ENCODE measurements around a stretch of chr20.

DNA sequence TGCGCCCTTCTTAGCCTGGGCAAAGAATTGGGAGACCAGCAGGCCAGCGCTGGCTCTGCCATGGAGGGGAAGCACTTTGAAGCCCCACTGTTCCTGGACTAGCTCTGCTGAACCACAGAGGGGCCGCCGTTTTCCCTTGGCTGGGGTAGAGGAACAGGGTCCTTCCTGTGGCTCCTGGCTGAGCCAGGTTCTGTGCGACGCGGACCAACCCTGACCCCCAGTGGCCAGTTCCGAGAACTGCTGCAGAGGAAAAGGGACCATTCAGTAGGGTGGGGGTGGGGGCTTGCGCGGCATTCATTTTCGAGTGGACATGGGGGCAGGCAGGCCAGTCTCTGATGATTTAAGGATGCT is 13.0 kb upstream of the NPBWR2 start:
- RRBS: no CpG with 5 or more reads among the region's 11 CpGs

GRCh38 chr20:64168219-64169192 is 4.3 kb downstream of the MYT1 start:
- RRBS: no CpG with 5 or more reads among the region's 13 CpGs

Measured in AG09309 (cell line).